Mesenchymal stem cell of the bone marrow (primary cell): ENCODE measurements around a stretch of chr13.

- CAGE, long polyA plus RNA = no peak
These were observed 81.2 kb upstream of the STK24 start for GRCh38 chr13:98658025-98658535.

DNA sequence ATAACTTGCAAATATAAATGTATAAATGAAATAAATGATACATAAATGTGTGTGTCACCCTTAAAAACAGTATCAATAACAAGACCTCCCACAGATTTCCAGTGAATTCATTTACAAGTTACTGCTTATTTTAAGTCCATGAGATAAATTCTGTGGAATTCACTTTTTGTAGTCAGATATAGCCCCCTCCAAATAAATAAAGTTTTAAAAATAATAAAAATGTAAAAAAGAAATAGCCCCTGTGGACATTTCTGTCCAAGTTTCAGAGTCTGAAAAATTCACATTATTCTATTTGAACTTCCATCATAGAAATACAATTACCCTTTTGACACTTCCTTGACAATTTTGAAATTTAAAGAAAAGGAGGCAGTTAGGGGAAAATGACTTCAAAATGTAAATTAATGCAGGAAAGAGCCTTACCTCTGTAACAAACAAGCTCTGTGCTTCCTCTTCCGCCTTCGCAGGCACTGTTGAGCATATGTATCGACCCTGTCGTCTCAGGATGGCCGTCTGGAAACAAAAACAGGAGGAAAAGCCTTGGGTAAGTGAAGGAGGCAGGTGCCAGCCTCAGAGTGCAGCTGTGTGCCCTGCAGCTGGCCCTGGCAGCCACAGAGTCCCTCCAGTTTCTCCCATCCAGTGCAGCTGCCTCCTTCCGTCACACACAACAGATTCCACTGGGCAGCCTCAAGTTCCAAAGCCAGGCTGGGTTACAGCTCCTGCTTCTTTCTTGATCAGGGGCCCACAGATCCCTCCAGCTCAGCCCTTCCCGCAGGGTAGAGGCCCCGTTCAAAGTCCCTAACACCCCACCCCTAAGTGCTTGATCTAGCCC is 47.9 kb downstream of the DOCK9 start:
- CAGE, long polyA plus RNA = no peak

GRCh38 chr13:99214802-99215345 is 14.2 kb downstream of the UBAC2 start:
- CAGE, long polyA plus RNA = no peak

DNA sequence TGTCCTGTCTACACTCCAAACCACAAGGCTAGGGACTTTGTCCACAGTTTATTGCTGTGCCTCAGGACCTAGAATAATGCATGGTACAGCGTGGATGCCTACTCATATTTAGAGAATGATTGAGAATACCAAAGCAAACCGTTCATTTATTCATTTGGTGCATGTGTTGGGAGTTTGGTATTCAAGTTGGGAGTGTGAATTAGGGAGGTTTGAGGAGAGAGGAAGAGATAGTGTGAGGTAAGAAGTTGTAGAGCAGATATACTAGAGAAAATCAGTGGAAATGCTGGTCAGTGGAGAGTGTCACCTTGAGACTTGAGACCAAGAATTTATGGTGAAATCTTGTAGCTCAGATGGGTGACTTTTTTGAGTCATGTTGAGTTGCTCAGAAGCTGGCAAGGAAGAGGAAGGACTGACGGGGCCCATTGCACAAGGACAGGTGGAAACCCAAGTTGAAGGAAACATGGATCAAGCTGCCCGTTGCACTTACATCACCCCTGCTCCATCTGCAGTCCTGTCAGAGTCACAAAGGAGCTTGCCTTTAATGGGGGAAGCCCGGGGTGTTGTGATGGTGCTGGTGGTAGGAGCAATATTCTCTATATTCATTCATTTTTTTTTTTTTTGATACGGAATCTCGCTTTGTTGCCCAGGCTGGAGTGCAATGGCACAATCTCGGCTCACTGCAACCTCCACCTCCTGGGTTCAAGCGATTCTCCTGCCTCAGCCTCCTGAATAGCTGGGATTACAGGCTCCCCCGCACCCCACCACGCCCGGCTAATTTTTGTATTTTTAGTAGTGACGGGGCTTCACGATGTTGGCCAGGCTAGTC is 27.2 kb downstream of the UBAC2 start:
- CAGE, long polyA plus RNA = no peak

DNA sequence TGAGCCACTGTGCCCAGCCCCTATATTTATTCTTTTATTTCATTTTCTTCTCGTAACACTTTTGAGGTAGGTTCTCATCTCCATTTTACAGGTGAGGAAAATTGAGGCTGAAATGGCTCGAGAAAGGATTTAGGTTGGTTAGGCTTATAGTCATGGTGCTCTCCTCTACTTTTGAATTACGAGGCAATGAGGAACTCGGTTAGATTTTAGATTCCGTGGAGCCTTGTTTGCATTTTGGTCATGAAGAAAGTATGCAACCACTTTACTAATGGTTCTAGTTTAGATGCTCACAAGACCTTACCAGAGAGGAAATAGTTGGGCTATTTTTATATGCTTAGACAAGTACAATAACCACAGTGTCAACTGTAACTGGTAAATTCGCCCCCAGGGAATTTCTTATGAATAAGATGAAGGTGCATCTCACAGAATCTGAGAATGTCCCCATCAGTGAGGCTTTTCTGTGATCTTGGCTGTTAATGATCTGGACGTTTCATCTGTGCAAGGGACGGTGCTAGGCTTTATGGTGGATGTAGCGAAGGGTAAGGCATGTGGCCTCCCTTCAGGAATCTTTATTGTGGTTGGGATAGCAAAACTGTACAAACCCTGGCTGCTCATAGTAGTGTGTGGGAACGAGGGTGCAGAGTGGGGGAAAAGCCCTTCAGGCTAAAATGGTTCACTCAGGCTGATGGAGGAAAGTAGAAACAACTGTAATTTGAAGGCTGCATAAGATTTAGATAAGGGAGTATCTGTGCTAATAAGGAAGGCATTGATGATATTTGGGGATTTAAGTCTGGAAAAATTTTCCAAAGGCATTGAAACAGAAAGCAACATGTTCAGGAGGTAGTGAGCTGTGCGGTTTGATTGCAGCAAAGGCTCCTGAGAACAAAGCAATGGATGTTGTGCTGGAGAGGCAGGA is 28.2 kb downstream of the UBAC2 start:
- CAGE, long polyA plus RNA = no peak

DNA sequence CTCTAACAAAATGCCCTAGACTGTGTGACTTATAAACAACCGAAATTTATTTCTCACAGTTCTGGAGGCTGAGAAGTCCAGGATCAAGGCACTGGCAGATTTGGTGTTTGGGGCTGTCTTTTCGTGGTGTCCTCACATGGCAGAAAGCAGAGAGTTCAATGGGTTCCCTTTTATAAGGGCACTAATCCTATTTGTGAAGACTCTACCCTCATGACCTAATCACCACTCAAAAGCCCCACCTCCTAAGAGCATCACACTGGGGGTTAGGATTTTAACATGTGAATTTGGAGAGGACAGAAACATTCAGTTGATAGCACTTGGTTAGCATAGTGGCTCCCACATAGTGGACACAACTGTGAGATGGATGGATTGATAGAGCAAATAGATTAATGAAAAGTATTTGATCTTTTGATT is 21.5 kb upstream of the GPR18 start:
- CAGE, long polyA plus RNA = no peak

DNA sequence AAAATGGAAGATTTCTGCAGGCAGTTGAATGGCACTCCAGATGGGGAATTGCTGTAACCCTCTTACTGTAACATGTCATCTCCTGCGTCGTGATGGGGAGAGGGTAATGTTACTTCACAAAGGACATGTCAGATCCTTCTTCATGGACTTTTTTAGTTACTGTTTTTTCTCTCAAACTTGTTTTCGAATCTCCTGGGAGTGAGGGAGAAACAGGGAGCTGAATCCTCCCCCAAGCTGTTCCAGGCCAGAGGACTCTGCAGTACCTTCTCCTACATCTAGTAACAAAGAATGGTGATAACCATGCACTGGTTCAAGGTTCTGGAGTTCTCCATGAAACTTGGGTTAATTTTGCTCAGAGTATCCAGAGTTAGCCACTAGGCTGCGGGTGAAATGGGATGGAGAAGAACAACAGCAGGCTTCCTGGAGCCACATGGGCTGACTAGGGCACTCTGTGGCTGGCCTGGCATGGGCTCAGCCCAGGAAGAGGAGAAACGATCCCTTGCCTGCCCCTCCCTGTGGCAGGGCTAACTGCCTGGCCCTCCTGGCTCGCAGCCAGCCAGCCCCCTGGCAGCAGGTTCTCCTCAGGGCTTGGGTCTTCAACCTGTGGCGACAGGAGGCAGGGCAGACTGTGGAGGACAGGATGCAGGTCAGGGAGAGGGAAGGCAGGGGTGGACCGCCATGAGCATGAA is 78.6 kb upstream of the GPR183 start:
- CAGE, long polyA plus RNA = no peak

DNA sequence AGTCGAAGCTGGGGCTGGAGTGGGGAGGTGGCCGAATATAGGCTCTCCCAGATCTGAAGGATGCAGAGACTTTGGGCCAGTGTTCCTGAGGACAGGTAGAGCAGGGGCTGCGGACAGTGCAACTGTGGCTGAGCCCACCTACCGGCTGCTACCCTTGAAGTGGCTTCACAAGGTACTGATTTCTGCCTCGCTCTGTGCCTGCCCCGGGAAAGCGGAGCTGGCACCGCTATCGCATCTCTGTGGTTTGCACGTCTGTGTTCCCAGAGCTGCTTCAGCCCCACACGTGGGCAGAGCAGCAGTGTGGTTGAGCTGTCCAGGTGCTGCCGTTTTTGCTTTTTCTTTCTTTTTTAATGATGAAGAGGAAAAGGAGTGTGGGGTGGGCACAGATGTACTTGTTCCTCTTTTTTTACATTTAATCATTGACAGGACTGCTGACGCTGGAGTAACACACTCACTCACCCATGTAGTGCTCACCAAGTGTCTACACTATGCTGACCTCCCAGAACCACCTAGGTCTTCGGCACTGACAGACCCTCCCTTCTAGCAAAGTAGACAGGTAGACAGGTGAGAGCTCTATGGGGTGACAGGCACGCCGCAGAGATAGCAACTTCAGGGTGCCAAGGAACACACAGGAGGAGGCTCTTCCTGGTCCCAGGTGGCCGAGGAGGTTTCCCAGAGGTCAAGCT is 81.0 kb upstream of the TM9SF2 start:
- CAGE, long polyA plus RNA = no peak

DNA sequence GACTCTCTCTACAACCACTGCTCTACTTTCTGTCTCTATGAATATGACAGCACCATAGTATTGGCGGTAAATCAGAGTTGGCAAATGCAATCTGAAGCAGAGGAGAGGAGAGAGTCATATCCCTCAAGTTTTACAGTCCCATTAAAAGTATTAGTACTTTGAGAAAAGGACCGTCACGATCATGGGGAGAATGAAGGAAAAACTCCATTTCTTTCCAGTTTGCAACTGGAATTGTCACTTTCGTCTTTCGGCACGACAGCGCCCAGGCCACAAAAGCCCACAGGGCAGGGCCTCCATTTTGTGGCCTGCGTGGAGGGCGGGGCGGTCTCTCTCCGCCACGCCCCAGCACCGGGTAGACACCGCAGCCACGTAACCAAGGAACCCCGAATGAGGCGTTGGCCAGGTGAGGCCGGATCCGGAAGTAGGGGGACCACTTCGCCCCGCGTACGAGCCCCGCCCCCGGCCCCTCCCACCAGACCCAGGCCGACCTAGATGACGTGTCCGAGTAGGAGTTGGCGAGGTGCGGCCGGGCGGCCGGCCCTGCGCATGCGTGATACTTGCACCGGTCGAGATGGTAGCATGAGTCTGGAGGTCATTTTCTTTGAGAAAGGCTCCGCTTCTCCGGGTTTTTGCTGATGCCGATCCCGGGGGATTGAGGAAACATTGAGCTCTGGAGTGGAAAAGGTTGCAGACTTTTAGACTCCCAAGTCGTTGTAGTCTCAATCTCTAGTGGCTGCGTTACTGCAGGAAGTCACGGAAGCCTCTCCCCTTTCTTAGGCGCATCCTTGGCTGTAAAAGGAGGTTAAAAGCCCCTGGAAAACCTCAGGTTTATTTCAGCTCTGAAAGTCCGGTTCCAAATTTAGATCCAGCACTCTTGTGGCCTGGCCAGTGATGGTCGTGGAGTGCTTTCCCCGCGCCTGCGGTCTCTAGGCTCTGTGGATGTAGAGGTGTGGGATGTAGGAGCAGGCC is 2.8 kb upstream of the TM9SF2 start:
- CAGE, long polyA plus RNA = no peak

GRCh38 chr13:99524355-99524720 is 23.1 kb downstream of the TM9SF2 start:
- CAGE, long polyA plus RNA = no peak

- CAGE, long polyA plus RNA = no peak
These were observed 23.6 kb downstream of the TM9SF2 start for GRCh38 chr13:99524721-99525487.

DNA sequence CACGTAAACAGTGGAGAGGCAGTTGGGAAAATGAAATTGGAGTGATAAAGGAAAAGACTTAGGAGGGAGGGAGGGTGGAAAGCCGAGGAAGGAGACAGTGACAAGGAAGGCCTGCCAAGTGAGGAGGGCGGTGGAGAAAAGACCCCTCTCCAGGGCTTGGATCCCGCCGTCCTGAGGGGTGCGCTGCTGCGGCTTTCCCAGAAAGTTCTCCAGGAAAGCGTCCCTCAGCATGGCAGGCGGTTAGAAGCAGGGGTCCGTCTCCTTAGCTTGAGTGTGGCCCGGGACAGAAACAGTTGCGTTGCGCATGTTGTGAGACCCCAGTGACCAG is 41.2 kb upstream of the CLYBL start:
- CAGE, long polyA plus RNA = no peak

DNA sequence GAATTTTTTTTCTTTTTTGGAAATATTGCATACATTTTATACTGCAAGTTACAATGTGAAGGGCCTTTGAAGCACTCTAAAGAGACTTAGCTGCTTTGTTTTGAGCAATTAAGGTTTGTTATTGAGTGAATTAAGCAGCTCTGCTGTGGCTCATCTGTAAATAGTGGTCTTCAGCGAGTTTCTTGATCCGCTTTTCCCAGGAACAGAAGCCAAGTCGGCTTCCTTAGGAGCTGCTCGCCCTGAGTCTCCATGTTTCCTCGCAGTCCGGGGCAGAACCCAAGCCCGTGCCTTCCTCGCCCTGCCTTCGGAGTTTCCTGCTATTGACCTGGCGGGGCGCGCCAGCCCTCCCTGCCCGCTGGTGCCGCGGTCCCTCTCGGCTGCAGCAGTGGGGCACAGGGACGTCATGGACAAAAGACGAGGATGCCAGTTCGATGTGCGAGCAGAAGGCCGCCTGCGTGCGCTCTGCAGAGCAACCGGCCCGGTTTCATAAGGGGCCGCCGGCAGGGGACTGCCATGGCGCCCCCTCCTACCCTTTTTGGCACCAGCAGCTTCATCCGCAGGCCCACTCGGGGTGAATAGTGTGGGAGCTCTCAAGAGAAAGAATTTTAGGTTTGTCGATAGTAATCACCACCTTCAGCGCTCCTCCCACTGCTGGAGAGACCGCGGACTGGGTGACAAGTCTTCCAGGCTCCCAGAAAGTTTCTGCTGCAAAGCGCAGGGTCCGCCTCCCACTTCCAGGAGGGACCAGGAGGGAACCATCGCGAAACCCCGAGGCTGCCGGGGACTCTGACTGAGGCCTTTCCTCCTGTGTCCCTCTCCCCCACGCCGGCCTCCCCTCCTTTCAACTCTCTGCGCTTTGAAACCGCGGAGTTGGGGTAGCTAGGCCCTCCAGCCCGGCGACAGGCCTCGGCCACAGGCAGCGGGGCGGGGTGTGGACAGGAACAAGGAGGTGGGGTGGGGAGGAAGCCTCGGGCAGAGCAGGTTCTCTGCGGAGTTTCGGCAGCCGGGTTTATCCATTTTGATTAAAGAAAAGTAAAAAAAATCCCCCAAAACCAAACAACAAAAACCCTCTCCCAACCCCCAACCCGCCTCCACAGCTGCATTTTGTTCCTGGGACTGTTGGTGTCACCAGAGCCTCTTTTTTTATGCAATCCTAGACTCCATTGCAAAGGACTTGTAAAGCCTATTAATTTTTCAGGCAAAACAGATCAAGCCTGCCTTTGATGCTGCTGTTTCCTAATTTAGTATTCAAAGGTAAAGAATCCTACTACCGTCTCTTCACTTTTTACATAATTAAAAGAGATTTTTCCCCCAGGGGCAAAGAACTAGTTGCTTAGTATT is 51.7 kb downstream of the CLYBL start:
- CAGE, long polyA plus RNA = no peak

DNA sequence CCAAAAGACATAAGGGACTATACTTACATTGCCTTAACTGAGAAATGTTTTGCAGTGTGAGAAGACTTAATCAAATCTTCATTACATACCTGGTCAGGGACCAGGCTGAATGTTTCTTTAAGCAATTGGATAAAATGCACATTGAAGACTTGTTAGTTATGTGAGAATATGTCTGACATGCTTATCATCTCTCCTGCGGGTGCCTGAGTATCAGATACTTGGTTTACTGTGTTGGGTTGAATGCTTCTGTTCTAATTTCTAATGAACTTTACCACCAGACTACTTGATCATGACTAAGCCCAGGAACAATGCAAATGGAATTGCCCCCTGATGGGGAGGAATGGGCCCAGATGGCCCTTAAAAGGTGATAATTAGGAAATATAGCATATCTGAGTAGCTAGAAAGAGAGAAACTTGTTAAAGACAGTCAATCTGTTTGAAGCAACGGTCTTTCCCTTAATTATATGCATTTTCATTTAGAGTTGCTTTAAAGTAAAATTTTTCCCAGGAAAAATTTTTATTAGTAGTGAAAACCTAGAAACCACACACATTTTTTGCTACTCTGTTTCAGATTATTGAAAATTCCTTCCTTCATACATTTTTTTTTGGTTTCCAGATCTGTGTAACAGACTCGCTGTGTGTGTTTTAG is 81.3 kb downstream of the CLYBL start:
- CAGE, long polyA plus RNA = no peak

- CAGE, long polyA plus RNA = no peak
These were observed 45.2 kb downstream of the ZIC5 start for GRCh38 chr13:99925990-99927138.

- CAGE, long polyA plus RNA = no peak
These were observed 2.7 kb upstream of the ZIC2 start for GRCh38 chr13:99978744-99979427.

GRCh38 chr13:100091384-100091743 is 2.5 kb downstream of the PCCA start:
- CAGE, long polyA plus RNA = no peak

- CAGE, long polyA plus RNA = no peak
These were observed 766 bp downstream of the TMTC4 start for GRCh38 chr13:100673754-100674304.

GRCh38 chr13:100848275-100848559 is 173.6 kb upstream of the TMTC4 start:
- CAGE, long polyA plus RNA = no peak

DNA sequence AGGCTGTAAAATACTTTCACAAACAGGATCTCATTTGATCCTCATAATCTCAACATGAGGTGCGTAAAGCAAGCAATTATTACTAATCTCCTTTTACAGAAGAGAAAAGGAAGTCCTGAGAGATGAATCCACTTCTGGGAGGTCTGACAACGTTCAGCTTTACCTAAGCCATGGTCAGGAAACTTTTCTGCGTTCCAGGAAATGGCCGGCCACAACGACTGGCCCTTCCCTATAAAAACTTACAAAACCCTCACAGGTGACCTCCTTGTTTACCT is 351.6 kb upstream of the TMTC4 start:
- CAGE, long polyA plus RNA = no peak